MCF 10A (cell line): ENCODE data around the genes GRAMD2A, TMEM202 and BBS4.

GRCh38 chr15:72179861-72180572 lies 17.6 kb downstream of the GRAMD2A start:
- PRO-cap: no peak
- RRBS: 85% methylated on average over 5 of the region's 18 CpGs

- PRO-cap: no peak
- RRBS: 3% methylated on average over 22 of the region's 78 CpGs
These were observed 653 bp downstream of the GRAMD2A start for GRCh38 chr15:72196571-72197697.

DNA sequence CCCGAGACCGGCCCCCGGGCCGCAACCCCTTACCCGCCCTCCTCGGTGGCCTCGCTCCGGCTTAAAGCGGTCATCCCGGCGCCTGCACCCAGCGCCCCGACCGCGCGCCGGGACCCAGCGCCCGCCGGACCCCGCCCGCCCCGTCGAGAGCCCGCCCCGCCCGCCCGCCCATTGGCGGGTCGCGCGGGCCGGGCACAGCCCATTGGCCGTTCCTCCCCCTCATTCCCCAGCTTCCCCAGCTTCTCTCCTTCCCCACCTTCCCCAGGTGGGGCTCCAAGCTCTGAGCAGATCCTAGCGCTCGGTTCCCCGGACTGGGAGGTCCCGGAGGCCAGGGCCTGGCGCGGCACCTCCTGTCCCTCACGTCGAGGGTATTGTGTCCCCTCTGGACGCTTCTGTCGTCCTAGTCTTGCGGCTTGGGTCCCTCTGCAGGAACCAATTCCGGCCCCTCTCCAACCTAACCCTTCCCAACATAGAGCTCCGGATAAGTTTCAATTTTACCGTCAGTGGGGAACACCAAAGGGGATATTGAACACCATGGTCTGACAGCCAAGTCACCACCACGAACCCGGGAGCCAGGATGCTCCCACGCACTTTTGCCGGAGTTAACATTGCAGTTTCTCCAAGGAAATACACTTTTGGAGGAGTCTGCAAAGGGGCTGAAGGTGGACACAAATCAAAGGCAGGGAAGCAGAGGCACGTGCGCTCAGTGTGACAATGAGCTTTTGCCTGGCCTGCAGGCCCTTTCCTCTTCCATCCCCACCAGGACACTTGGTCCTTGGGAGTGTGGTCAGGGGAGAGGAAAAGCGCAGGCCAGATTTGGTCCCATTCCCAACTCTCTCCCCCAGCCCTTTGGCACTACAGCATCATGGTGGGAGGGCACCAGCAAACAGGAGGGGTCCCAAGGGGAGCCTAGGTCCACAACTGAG lies at the start of gene GRAMD2A:
Gene GRAMD2A (minus strand): TSS at position 90 of the 926 bp plus-strand sequence.
- PRO-cap: bidirectional peak, plus-strand start at position 258 of the sequence, minus-strand start at position 123 of the sequence; unidirectional peak, minus-strand start at position 367 of the sequence
- RRBS: 4% methylated on average over 15 of the region's 55 CpGs

- PRO-cap: no peak
- RRBS: no CpG with 5 or more reads among the region's 13 CpGs
These were observed 10.9 kb upstream of the GRAMD2A start for GRCh38 chr15:72208422-72209052.

DNA sequence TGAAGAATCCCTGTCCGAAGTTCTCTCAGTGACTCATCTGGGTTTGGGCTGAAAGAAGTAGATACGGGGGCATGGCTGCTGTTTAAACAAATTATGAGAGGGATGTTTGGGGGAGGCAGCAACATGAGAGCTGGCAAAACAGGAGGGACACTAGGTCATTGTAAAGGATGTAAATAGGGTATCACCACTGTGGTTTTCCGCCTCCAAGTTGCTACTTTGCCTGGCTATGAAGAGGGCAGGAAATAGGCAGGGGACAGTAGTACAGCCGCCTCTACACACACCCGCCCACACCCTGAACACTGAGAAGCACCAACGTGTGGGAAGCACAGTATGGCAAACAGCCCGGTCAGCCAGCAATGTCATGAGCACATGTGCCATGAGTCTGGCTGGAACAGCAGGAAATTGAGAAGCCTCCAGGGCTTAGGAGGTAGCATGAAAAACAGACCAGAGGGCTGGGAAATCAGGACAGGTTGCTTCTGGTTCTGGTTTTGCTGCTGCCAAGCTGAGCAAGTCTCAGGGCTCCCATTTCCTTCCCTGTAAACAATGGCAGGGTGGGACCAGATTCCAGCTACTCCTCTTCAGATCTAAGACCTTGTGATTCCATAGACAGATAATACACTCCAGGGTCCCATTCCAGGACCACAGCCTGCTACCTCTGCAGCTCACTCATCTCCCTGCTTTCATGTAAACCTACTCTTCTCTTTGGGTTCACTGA lies 17.0 kb downstream of the HEXA start:
- PRO-cap: bidirectional peak, plus-strand start at position 364 of the sequence, minus-strand start at position 294 of the sequence
- RRBS: no CpG with 5 or more reads among the region's 7 CpGs

DNA sequence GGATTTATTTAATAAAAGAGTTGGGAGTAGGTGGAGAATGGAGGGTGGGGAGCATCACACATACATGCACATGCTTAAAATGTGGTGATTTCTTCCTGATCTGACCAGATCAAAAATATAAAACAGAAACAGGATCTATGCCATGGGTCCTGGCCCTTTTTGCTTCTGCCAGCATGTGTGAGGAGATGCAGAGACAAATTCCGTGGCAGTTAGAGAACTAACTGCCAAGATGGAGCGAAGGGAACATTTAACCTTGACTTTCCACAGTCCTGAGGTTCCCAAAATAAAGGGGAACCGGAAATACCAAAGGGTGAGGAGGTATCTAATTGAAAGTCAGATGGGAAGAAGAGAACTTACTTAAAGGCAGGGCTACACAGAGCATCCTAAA lies at the start of gene TMEM202:
Gene TMEM202 (plus strand): TSS at position 208 of the 388 bp plus-strand sequence.
- PRO-cap: no peak
- RRBS: no CpG with 5 or more reads among the region's 3 CpGs

DNA sequence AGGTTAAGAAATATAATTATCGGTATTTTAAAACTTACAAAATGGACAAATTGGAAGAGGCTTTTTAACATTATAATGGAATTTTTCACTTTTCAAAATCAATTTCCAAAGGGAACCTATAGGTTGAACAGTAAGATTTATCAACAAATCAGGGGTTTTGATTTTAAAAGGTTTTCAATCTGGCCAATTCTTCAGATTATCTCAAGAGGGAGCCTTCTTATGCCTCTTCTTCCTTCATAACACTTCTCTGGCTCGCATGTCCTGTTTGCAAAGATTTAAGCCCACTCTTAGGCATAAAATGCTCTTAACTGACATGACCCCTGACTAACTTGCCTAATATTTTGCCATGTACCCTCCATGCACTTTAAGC lies 1.3 kb upstream of the ARIH1 start:
- PRO-cap: no peak
- RRBS: no CpG with 5 or more reads among the region's 2 CpGs

DNA sequence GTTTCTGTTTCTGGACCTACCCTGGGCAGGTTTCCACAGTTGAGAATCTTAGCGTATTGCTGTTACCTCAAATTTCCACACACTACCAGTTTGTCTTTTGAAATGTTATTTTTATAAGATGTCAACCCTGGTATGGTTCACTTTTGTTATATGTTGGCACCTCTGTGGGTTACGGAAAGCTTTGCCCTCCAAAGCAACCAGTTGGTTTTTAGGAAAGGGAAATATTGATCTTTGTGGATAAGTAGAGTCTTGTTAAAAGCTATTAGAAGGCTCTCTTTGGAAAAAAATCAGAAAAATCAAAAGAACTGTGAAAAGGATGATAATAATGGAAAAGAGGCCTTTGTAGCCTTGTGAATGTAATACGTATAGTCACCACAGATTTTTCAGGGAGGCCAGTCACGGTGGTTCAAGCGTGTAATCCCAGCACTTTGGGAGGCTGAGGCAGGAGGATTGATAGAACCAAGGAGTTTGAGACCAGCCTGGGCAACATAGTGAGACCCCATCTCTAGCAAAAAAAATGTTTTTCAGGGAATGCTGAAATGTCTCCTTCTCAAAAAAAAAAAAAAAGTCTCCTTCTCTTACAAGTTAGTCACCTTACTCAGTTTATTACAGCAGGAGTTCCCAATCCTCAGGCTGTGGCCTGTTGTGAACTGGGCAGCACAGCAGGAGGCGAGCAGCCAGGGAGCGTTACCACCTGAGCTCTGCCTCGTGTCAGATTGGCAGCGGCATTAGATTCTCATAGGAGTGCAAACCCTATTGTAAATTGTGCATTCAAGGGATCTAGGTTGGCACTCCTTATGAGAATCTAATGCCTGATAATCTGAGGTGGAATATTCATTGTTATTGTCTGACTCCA lies 15.8 kb downstream of the ARIH1 start:
- PRO-cap: no peak
- RRBS: no CpG with 5 or more reads among the region's 9 CpGs

DNA sequence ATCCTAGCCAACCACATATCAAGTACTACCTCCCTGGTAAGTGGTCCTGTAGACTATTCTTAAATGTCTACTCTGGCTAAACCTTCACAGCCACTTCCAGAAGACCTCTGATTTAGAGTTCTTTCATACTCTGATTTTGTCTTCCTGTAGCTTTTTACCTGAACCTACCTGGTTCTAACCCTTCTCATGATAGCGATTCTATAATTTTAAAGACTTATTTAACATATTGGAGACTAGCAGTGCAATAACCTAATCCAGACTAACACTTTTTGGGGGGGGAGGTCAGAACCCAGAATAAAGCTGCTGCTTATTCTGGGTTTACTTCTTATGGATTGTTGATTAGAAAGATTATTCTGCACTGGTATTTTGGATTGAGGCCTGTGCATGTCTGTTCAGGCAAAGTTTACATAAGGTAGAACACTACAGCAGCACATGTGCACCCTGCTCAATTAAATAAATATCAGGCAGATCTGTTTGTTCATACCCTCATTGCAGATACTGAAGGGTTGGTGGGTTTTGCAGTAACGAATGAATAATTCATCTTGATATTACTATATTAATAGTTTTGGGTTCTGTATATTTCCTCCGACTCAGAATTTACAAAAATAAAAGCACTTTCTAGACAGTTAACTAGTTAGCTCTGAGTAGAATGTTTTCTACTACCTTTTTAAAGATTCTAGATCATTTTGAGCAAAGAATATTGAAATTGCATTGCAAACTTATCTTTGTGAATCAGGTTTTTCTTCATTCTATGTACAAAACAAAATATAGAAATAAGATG lies 19.1 kb downstream of the ARIH1 start:
- PRO-cap: no peak
- RRBS: no CpG with 5 or more reads among the region's 3 CpGs

GRCh38 chr15:72496407-72497369 lies 22.6 kb downstream of the ARIH1 start:
- PRO-cap: no peak
- RRBS: no CpG with 5 or more reads among the region's 4 CpGs

- PRO-cap: no peak
- RRBS: no CpG with 5 or more reads among the region's 13 CpGs
These were observed 30.1 kb downstream of the ARIH1 start for GRCh38 chr15:72504177-72504716.

- PRO-cap: no peak
- RRBS: no CpG with 5 or more reads among the region's 6 CpGs
These were observed 39.6 kb downstream of the ARIH1 start for GRCh38 chr15:72513747-72514120.

GRCh38 chr15:72538501-72539591 lies 64.7 kb downstream of the ARIH1 start:
- PRO-cap: no peak
- RRBS: no CpG with 5 or more reads among the region's 2 CpGs

- PRO-cap: bidirectional peak, plus-strand start at chr15:72686207, minus-strand start at chr15:72686151
- RRBS: under 1% methylated on average over 9 of the region's 48 CpGs
These were observed at the start of gene BBS4 for GRCh38 chr15:72685973-72686887. BBS4 (plus strand) TSS chr15:72686207.

GRCh38 chr15:72774590-72775349 lies 8.8 kb downstream of the ADPGK start:
- PRO-cap: no peak
- RRBS: no CpG with 5 or more reads among the region's 2 CpGs

- PRO-cap: no peak
- RRBS: no CpG with 5 or more reads among the region's 7 CpGs
These were observed 1.9 kb upstream of the ADPGK start for GRCh38 chr15:72785200-72786195.

GRCh38 chr15:72873601-72873930 lies 90.0 kb upstream of the ADPGK start:
- PRO-cap: no peak
- RRBS: no CpG with 5 or more reads among the region's 4 CpGs

DNA sequence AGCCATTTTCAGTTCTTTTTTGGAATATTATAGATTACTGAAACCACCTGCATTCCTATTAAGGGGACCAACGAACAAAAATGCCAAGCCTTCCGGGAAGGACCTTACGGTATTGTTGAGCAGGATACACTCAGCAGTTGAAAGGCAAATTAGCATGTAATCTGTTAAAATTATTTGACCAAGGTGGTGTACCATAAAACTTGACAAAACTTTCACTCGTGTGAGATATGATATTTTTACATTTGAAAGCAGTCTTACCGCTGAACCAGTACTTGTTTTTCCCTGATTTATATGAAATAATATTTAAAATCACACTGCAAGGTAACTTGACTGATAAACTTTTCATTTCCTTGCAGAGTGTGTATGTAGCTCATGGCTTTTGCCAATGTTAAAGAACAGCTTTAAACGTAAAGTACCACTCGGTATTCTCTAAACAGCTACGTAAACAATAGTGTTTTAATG lies 1.4 kb downstream of the NEO1 start:
- PRO-cap: no peak
- RRBS: no CpG with 5 or more reads among the region's 8 CpGs

DNA sequence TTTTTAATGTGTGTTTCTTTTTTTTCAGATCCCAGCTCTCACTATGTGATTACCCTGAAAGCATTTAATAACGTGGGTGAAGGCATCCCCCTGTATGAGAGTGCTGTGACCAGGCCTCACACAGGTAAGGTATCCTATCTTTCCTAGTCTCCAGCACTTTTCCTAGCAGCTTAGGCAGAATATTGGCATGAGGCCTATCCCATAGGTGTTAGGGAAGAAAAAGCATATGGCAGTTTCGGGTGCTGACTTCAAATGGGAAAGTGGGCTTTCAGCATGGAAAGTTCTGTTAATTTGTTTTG lies 102.5 kb downstream of the HCN4 start:
- PRO-cap: no peak
- RRBS: no CpG with 5 or more reads among the region's 2 CpGs

DNA sequence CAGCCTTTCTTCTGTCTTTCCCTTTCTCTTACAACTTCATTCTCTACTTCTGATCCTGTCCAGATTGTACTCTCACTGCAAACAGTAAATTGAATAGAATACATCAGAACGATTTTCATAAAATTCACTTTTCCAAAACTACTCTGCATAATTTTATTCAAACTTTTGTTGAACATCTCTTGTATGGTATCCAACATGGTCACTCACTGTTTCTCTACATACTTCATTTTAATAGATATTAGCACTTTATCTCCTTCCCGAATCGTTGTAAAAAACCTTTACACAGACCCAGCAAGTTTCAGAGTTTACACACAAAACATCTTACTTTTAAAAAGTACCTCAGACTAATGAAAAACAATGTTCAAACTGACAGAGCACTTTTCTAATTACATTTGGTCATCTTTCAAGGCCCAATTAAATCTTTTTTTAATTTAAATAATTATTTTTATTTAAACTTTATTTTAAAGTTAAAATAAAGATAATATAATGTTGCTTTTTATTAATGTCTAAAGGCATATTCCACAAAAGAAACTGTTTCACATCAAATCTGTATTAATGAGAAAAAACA lies 4.8 kb downstream of the NPTN start:
- PRO-cap: no peak
- RRBS: no CpG with 5 or more reads among the region's 3 CpGs